Subcutaneous preadipocyte (primary cell): ENCODE measurements around a stretch of chr18.

DNA sequence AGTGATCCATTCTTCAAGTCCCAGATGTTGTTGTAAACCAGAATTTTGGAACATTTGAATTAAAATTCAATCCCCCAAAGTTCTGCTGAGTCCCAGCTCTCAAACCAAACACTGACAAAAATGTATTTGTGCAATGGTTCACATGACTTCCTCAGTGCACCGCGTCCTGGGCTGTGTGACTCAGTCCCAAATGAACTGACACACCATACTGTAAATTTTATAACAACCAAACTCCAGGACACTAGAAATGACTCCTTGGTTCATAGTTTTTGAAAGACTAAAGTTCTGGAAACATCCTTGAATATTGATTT is 281.9 kb upstream of the TCF4 start:
- CAGE, long polyA plus RNA: no peak

DNA sequence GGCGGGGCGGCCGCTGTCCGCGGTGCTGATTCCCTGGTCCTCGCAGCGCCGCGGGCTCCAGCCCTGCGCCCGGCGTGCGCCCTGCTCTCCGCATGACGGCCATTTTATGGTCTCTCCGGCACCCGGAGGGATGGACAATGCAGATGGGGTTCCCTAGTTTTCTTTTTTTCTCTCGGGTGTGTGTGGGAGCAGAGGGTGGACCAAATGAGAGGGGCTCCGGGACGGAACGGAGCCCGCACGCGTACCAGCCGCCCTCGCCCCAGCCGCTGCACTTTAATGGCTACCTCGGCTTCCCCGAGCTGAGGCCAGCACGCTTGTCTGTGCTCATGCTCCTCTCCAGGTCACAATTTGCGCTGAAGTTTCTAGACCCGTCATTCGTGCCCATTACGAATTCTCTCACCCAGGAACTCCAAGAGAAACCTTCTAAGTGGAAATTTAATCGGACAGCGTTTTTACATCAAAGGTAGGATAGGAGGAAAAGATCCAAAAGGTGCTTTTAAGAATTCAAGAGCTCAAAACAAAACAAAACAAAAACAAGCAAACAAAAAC is 1.8 kb downstream of the ST8SIA3 start:
- CAGE, long polyA plus RNA: no peak

DNA sequence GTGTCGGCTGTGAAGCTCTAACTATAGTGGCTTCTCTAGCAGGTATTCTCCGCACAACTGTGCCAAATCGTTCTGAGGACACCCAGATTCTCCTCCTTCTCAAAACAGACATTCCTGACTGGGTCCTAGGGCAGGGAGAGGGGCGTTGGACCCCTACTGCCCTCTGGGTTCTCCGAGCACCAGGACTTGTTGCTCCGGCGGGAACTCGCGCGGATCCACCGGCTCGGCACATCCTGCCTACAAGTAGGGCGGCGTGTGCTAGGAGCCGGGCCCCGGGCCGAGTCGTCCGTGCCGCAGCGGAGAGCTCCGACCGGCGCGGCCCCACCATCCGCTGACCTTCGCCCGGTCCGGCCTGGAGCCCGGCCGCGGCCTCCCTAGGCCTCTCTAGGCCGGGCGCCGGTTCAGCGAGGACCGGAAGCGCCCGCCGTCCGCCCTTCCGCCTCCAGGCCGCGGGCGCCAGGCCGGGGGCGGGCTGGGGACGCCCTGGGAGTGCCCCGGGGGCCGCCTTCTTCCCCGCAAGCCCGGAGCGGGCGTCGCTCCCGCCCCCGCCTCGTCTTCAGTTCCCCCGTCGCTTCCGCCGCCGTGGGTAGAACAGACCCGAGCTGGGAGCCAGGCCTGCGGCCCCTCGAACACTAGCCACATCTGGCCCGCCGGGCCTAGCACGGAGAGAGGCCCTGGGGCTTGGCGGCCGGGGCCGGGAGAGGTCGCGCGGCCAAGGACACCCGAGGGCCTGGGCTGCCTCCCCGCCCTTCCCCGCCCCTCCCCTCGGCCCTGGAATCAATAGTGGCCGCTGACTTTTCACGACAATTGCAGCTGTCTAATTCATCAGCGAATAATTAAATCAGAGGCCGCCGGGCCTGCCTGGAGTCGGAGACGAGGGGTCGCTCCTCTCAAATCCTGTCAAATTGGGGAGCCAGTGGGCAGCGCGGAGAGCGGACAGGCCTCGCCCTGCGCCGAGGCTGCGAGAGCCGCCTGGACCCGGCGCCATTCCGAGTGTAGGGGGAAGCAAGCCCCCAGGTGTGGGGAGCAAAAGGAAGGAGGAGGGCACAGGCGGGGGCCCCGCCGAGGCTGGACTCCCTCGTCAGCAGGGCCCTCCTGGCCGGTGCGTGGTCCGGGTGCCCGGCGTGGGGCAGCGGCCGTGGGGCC is 7.4 kb upstream of the ONECUT2 start:
- CAGE, long polyA plus RNA: no peak

GRCh38 chr18:57684004-57684448 is 62.4 kb upstream of the NARS1 start:
- CAGE, long polyA plus RNA: no peak

DNA sequence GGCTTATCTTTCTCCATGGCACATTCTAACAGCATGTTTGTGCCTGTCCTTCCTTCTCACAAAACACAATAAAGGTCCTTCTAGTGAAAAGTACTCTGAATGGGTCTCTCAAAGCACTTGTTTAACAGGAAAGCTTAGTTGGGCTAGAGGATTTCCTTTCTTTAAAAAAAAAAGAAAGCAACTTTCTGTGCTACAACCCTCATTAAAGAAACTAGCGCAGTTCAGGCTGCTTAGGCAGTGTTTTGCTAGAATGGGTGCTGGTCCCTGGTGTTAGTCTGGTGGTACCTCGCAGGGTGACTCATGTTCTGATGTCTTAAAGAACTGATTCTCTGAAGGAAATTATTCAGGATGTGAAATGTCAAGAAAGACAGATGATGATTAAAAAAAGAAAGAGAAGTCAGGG is 75.1 kb downstream of the ATP8B1 start:
- CAGE, long polyA plus RNA: no peak

DNA sequence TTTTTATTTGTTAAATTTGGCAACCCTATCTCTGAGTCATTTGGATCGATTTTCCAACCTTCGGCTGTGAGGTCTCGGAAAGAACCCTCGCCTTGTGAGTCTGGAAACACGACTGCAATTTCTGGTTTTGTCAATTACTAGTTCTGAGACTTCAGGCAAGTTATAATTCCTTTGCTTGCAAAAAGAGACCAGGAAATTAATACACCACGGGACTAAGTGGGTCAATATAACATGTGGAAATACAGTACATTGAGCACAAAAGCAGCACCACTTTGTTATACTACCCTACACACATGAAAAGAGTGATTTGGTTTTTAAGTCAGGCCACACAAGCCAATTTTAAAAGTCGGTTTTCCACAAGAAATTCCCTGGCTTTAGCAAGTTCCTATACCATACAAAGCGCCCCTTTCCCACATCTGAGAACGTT is 13.9 kb downstream of the ATP8B1 start:
- CAGE, long polyA plus RNA: no peak

DNA sequence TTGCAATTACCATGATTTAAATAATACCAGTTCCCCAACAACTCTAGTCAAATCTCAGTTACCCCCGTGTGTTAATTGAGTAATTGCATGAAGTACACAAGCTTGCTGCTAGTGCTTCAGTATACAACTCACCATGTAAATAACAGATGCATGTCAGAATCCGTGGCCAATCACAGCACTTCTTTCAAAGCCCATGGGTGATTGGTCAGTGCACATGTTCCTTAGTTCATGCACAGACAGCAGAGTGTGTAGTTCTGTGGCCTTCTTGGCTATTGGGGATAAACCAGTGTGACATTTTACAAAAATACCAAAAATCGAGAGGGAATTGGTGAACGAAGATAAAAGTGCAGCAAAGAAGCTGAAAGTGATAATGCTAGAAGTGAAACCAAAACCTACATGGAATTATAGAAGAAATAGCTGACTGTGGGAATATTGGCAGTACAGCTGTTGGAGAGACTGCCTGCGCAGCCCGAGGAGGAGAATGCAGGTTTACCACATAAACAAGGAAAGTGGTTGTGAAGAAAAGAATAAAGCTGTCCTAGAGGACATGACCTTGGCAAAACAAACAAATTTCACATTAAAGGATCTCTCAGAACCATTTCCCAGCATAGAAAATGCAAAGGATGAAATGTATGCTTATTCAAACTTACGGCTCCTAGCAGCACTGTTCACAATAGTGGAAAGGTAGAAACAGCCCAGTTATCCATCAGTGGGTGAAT is 59.5 kb downstream of the NEDD4L start:
- CAGE, long polyA plus RNA: no peak

DNA sequence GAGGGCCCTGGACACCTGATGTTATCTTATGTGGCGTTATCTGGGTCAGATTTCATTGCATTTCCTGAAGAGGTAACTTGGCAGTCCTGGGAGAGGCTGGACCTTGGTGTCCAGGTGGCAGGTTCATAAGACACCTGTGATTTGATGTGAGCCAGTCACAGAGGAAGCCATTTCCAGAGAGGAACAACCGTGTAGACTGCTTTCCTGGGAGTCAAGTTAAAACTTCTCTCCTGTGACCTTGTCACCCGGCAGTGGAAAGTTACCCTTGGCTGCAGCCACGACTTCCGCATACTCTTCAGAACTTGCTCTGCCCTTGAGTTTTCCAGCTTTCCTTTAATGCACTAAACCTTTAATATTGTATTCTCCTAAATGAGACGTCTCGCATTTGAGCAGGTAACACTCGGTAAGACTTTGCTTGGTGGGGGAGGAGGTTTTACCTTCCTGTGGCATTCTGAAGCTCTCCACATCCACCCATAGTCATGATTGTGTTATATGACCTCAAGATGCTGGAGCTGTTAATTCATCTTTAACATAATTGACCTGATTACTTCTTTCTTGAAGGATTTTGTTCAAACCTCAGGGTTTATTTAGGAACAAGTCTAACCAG is 105.2 kb downstream of the NEDD4L start:
- CAGE, long polyA plus RNA: no peak

GRCh38 chr18:58171640-58172264 is 127.7 kb downstream of the NEDD4L start:
- CAGE, long polyA plus RNA: no peak

GRCh38 chr18:58206392-58206836 is 162.4 kb downstream of the NEDD4L start:
- CAGE, long polyA plus RNA: no peak

DNA sequence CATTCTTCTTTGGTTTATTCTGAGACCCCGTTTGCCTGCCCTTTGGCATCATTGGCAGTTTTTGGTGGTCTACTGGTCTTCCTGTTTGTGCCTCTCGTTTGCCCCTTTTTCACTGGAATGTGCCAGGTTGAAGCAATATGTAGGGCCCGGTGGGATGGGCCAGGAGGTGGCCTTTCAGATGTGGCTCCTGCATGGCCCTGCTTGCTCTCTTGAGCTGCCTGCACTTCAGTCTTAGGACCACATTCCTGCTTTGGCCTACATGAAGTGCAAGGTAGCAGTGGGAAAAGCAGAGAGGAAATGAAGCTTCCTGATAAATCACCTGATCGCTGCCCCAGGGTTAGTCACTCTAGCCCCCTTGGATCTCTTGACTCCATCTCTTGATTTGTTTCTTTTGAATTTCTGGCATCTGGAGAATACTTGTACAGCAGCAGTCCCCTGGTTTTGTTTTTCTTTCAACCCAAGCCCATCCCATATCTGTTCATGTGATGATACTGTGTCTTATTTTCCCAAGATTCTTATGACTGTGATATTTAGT is 169.9 kb downstream of the NEDD4L start:
- CAGE, long polyA plus RNA: no peak

GRCh38 chr18:58221053-58221726 is 177.2 kb downstream of the NEDD4L start:
- CAGE, long polyA plus RNA: no peak

- CAGE, long polyA plus RNA: no peak
Observed at GRCh38 chr18:58328870-58329519, 285.0 kb downstream of the NEDD4L start.

- CAGE, long polyA plus RNA: no peak
Observed at GRCh38 chr18:58381634-58382124, 247.2 kb downstream of the ALPK2 start.

- CAGE, long polyA plus RNA: no peak
Observed at GRCh38 chr18:58399829-58400362, 229.0 kb downstream of the ALPK2 start.

DNA sequence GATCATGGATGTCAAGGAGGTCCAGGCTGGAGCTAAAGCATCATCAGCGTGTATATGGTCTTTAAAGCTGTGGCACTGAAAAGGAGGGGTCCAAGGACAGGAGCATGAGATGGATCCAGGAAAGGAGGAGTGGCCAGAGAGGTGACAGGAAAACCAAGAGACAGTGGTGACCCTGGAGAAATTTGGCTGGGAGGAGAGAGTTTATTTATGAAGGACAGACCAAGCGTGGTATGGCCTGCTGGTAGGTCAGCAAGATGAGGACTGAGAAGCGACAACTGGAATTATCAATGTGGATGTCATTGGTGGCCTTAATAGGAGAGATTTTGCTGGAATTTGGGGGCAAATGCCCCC is 219.5 kb downstream of the ALPK2 start:
- CAGE, long polyA plus RNA: no peak

DNA sequence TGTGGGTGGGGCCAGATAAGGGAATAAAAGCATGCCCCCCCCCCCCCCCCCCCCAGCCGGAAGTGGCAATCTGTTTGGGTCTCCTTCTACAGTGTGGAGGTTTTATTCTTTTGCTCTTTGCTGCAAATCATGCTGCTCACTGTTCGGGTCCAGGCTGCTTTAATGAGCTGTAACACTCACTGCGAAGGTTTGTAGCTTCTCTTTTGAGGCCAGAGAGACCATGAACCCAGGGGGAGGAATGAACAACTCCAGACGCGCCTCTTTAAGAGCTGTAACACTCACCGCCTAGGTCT is 168.6 kb downstream of the ALPK2 start:
- CAGE, long polyA plus RNA: no peak

- CAGE, long polyA plus RNA: no peak
Observed at GRCh38 chr18:58526688-58527227, 102.1 kb downstream of the ALPK2 start.

DNA sequence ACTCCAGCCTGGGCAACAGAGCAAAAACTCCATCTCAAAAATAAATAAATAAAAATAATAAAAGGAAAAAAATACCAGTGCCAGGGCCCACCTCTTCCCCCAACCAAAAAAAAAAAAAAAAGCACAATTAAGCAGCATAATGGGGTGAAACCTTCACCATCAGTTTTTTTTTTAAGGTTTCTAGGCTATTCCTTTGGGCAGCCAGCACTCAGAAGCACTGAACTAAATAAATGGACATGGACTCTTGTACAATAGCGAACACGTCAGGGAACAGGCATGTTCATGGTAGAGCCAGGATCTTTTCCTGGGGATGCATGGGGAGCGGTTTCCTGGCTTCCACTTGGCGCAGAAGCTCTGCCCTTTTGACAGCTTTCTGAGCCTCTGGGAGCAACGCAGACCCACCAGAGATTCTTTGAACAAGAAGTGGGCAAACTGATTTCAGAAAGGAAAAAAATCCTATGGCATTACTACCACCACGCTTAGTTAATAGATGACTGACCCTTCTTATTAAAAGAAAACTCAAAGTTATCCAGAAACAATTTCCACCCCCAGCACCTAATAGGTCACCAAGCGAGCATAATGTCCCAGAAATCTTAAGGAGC is 34.9 kb downstream of the ALPK2 start:
- CAGE, long polyA plus RNA: no peak

DNA sequence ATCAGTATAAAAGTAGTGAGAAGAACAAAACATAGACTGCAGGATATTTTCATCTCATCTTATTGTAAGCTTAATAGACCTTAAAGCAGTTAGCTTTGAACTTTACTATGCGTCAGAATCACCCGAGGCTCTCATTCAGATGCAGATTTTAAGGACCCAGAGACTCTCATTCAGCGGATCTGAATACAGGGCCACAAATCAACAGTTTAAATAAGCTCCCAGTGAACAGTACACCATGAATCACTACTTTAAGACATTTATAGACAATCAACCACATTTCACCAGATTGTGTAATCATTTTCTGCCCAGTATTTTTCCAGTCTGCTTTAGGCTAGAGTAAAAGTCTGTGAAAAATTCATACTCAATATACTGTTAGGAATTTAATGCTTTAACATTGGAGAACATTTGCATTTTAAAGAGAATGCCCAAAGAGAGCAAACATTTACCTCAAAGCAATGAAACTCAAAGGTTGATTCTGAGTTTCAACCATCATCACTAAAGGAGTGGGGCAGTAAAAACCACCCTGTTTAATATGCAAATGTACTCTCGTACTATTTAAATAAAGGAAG is 10.9 kb upstream of the ALPK2 start:
- CAGE, long polyA plus RNA: no peak